UCH-1 (cell line): ENCODE data around the genes ADO, ATOH7 and HNRNPH3.

- RRBS: no CpG with 5 or more reads among the region's 9 CpGs
These were observed 146.0 kb upstream of the ADO start for GRCh38 chr10:62658465-62658906.

- RRBS: 2% methylated on average over 53 of the region's 89 CpGs
These were observed at the start of gene ADO for GRCh38 chr10:62804568-62805373. TSS of gene ADO (plus strand) at chr10:62804720.

GRCh38 chr10:62814803-62815607, 1.2 kb downstream of the EGR2 start:
- RRBS: 3% methylated on average over 28 of the region's 76 CpGs

GRCh38 chr10:63184839-63185540, 51.9 kb downstream of the NRBF2 start:
- RRBS: no CpG with 5 or more reads among the region's 11 CpGs

- RRBS: no CpG with 5 or more reads among the region's 3 CpGs
These were observed 67.7 kb downstream of the NRBF2 start for GRCh38 chr10:63200789-63201291.

GRCh38 chr10:63214637-63216070, 82.0 kb downstream of the NRBF2 start:
- RRBS: no CpG with 5 or more reads among the region's 13 CpGs

- RRBS: no CpG with 5 or more reads among the region's 6 CpGs
These were observed 122.0 kb downstream of the NRBF2 start for GRCh38 chr10:63255005-63255717.

DNA sequence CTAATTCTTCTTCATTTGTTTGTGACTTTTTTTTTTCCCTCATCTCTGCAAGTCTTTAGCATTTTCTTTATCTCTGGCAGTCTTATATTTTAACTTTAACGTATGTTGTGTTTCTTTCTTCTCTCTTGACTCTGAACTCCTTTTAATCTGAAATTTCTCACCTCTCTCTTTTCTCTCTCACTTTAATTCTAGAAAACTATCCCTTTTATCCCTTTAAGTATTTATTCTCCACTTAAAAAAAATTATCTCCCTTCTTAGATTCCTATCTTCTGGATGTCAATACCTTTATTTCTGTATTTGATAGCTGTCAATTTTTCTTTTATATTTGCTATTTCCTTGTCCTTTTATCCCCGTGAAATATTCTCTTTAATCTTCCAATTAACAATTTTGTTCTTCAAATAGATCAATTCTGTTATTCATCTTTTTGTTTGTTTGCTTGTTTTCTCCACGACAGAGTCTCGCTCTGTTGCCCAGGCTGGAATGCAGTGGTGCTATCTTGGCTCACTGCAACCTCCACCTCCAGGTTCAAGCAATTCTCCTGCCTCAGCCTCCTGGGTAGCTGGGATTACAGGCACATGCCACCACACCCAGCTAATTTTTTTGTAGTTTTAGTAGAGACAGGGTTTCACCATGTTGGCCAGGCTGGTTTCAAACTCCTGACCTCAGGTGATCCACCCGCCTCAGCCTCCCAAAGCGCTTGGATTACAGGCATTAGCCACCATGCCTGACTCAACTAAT, 146.3 kb downstream of the JMJD1C start:
- RRBS: no CpG with 5 or more reads among the region's 6 CpGs

GRCh38 chr10:65653877-65654313, 1271.9 kb upstream of the LRRTM3 start:
- RRBS: no CpG with 5 or more reads among the region's 4 CpGs

DNA sequence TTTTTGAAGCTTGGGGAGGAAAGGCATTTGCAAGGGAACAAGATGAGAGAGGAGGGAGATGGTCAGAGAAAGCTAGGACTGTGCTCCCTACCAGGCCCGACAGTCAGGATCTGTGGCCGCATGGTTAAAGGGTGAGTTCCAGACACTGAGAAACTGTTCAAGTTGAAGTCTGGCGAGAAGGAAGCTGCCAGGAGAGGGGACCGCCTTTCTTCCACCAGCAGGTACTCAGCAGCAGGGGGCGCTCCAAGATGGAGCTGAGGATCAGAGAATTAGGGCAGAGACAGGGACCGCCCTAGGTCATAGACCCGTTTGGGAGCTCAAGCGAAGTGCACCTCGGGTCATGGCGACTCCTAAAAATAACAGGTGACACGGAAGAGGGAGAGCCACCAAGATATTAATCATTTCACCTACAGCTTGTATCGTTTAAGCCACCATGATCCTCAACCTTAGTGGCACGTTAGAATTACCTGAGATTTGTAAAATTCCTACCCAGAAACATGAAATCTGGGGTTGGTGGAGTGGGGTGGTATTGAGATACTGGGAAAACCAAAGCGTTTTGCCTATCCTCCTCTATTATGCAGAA, 49.5 kb downstream of the DNAJC12 start:
- RRBS: no CpG with 5 or more reads among the region's 14 CpGs

GRCh38 chr10:67912552-67913240, 28.2 kb downstream of the SIRT1 start:
- RRBS: no CpG with 5 or more reads among the region's 7 CpGs

GRCh38 chr10:68112100-68112570, 2.8 kb downstream of the MYPN start:
- RRBS: no CpG with 5 or more reads among the region's 6 CpGs

- RRBS: no CpG with 5 or more reads among the region's 14 CpGs
These were observed at the start of gene ATOH7 for GRCh38 chr10:68231938-68232460. TSS of gene ATOH7 (minus strand) at chr10:68232113.

DNA sequence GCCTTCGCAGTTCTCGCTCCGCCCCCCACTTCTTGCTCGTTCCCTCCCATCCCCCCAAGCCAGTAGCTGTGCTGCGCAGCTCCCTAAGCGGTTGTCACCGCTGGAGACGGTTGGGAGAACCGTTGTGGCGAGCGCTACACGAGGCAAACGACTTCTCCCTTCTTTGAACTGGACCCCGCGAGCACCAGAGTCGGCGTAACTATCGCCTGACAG, at the start of gene HNRNPH3:
HNRNPH3 (plus strand) TSS at position 62 of the 213 bp plus-strand sequence.
- RRBS: no CpG with 5 or more reads among the region's 18 CpGs

GRCh38 chr10:68338115-68339064, 5.7 kb upstream of the PBLD start:
- RRBS: no CpG with 5 or more reads among the region's 9 CpGs

GRCh38 chr10:68554984-68555355, 5.2 kb upstream of the TET1 start:
- RRBS: no CpG with 5 or more reads among the region's 16 CpGs

DNA sequence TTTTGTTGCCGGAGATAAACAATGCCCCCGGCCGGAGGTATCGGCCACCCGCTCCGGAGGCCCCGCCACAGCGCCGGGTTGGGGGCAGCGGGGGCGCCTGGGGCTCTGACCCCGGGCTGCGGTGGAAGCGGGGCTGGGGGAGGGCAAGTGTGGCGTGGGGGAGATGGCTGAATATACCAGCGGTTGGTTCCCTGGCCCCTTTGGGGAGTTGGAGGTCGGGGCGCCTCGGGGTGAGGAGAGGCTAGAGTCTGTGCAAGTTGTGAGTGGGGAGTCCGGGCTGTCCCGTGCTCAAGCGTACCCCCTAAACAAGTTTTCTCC, 758 bp downstream of the TET1 start:
- RRBS: 13% methylated on average over 4 of the region's 22 CpGs

DNA sequence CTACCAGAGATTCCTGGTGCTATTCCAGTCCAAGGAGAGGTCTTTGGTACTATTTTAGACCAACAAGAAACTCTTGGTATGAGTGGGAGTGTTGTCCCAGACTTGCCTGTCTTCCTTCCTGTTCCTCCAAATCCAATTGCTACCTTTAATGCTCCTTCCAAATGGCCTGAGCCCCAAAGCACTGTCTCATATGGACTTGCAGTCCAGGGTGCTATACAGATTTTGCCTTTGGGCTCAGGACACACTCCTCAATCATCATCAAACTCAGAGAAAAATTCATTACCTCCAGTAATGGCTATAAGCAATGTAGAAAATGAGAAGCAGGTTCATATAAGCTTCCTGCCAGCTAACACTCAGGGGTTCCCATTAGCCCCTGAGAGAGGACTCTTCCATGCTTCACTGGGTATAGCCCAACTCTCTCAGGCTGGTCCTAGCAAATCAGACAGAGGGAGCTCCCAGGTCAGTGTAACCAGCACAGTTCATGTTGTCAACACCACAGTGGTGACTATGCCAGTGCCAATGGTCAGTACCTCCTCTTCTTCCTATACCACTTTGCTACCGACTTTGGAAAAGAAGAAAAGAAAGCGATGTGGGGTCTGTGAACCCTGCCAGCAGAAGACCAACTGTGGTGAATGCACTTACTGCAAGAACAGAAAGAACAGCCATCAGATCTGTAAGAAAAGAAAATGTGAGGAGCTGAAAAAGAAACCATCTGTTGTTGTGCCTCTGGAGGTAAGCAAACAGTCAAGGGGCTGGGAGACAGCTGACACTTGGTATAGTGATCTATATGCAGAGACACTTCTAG, 13.6 kb downstream of the TET1 start:
- RRBS: no CpG with 5 or more reads among the region's 2 CpGs

- RRBS: no CpG with 5 or more reads among the region's 4 CpGs
These were observed 852 bp downstream of the CCAR1 start for GRCh38 chr10:68721971-68722210.